Mucosa of descending colon (tissue), 1 donor: ENCODE measurements around a stretch of chr9.

DNA sequence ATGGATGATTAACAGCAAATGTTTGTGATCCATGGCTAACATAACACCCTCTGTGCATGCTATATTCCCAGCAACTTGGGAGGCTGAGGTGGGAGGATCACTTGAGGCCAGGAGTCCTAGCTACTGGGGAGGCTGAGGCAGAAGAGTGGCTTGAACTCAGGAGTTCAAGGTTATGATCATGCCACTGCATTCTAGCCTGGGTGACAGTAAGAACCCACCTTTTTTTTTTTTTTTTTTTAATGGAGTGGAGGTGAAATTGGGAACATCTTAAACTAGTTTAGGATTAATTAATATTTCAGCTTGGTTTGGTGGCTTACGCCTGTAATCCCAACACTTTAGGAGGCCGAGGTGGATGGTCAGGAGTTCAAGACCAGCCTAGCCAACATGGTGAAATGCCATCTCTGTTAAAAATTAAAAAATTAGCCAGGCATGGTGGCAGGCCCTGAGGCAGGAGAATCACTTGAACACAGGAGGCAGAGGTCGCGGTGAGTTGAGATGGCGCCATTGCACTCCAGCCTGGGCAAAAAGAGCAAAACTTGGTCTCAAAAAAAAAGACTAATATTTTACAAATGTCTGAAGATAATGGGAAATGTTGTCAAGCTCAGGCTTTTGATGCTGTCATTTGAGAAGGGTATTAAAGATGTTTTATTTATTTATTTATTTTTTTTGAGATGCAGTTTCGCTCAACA, 9.9 kb downstream of the DNAJA1 start:
- PRO-cap, result no peak

- PRO-cap, result no peak
Measured at GRCh38 chr9:33071587-33071968, 4.9 kb downstream of the SMU1 start.

DNA sequence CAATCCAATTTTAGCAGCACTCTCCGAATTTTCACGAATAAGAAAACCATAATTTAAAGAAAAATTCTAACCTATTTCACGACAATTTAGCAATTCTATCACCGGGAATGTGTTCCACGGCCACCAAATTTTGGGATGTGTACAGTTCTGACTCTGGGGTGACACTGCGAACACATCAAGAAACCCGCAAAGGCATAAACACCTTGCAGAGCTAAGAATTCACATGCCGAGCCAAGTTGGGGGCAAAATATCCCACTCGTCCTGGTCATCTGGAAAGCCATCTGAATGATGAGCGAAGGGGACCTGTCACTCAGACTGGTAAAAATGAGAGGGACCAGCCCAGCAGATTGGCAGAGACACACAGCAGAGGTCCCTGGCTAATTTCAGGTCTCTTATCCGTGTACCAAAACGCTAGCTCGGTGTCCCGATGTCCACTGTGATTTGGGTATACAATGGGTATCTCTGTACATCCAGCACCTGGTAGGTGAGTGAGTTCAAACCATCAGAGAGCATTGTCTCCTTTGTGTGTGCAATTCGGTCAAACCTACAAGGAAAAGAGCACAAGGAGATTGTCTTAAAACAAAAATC, 36.7 kb upstream of the SMU1 start:
- PRO-cap, result no peak

DNA sequence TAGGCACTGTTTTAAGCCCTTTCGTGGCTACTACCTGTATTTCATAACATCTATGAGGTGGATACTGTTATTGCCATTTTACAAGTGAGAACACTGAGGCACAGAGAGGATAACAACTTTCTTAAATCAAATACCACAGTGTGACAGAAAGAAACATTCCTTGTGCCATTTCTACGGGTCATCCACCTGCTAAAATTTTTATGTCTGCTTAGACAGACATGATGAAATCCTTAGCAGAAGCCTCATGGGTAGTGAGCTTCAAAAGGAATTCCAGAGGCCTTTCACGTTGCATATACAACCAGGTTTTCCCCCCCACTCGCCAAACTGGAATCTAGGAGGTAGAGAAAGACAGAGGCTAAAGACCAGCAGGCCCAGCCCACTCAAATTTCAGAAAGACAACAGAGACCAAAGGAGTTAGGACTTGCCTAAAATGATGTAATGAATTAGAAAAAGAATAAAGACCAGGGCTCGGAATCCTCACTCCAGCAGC, 9.3 kb downstream of the B4GALT1 start:
- PRO-cap, result no peak

GRCh38 chr9:33160888-33162167, 5.8 kb downstream of the B4GALT1 start:
- PRO-cap, result bidirectional peak, plus-strand start at chr9:33161273, minus-strand start at chr9:33161143

DNA sequence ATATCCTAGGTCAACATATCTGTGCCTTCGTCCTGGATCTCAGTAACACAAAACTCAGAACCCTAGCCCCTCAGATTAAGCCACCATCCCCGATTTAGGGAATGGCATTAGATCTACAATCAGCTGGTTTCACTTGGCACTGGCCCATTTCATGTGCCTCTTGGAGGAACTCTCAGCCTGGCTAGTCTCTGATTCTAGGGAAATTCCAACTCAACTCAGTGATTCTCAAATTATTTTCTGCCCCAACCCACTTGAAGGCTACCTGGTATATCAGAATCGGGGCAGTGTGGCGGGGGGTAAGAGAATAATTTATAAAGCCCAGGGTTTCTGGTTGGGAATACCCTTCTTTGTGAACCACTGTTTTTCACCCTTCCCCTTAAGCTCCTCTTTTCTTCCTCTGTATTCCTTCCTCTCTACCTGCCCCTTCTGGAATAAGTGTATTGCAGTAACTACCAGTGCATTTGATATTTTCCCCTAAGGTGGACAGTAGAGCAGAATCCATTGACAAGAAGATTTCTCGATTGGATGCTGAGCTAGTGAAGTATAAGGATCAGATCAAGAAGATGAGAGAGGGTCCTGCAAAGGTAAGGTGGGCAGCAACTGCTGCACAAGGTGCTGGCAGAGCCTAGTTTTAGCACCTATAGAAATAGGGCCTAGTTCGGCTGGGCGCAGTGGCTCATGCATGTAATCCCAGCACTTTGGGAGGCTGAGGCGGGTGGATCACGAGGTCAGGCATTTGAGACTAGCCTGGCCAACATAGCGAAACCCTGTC, 868 bp downstream of the CHMP5 start:
- PRO-cap, result no peak

- PRO-cap, result no peak
Measured at GRCh38 chr9:33287171-33287542, 3.2 kb upstream of the NFX1 start.

DNA sequence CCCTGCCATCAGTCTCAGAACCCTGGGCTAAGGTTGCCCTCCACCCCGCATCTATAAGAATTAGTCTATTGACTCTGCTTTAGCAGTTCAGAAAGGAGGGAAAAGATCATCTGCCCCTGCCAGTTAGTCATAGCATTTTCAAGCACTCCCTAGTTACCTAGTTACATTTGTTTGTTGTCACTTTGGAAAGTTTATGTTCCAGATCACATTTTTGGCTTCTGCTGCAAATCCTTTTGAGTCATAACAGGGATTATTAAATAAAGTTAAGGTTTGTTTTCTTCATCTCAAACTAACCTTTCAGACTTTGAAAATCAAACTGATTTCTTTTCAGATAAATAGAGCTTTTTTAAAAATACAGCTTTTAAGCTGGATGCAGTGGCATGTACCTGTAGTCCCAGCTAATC, 52.0 kb downstream of the AQP7 start:
- PRO-cap, result no peak

- PRO-cap, result no peak
Measured at GRCh38 chr9:33375709-33376512, 26.5 kb downstream of the AQP7 start.

DNA sequence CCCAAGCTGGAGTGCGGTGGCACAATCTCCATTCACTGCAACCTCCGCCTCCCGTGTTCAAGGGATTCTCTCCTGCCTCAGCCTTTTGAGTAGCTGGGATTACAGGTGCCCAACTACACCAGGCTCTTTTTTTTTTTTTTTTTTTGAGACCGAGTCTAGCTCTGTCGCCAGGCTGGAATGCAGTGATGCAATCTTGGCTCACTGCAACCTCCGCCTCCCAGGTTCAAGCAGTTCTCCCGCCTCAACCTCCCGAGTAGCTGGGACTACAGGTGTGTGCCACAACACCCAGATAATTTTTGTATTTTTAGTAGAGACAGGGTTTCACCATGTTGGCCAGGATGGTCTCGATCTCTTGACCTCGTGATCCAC, 20.0 kb downstream of the AQP7 start:
- PRO-cap, result no peak

DNA sequence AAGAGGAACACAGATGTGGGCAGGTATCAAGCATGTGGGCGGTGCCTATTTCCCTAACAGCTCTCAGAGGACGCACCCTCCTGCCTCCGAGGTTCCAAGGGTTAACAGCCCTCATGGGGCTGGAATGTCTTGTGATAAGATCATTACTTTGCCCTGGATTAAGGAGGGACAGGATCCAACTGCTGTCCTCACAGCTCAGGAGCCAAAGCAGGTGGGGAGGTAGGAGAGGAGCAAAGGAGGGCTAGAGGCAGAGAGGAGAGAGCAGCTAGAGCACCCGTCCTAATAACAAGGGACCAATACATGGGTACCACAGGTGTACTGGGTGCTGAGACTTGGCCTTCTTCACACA, 9.9 kb downstream of the AQP7 start:
- PRO-cap, result no peak

DNA sequence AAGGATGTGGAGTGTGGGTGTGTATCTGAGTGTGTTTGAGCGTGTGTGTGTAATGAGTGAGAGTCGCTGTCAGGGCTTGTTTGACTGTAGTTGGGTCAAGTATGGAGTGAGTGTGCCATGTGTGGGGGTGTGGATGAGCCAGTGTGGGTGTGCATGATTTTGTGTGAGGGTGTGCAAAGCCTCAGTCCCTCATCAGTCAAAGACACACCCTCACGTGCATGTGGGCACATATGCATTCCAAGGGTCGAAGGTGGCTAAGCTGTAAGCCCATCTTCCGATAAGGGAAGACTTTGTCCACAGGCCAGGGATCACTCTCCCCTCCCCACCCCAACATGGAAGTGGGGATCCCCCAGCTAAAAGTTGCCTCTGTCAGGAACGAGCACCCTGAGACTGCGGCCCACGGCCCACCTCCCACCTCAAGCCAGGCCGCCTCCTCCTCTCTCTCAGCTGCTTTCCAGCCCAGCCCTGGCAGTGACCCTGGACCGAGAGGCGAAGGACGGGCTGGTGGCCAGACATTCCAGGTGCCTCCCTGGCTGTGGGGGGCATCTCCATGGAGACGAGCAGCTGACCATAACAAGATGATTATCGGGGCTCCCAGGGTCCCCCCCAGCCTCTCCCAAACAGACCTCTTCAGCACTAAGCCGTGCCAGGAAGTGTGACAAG, 12.8 kb downstream of the AQP3 start:
- PRO-cap, result no peak

DNA sequence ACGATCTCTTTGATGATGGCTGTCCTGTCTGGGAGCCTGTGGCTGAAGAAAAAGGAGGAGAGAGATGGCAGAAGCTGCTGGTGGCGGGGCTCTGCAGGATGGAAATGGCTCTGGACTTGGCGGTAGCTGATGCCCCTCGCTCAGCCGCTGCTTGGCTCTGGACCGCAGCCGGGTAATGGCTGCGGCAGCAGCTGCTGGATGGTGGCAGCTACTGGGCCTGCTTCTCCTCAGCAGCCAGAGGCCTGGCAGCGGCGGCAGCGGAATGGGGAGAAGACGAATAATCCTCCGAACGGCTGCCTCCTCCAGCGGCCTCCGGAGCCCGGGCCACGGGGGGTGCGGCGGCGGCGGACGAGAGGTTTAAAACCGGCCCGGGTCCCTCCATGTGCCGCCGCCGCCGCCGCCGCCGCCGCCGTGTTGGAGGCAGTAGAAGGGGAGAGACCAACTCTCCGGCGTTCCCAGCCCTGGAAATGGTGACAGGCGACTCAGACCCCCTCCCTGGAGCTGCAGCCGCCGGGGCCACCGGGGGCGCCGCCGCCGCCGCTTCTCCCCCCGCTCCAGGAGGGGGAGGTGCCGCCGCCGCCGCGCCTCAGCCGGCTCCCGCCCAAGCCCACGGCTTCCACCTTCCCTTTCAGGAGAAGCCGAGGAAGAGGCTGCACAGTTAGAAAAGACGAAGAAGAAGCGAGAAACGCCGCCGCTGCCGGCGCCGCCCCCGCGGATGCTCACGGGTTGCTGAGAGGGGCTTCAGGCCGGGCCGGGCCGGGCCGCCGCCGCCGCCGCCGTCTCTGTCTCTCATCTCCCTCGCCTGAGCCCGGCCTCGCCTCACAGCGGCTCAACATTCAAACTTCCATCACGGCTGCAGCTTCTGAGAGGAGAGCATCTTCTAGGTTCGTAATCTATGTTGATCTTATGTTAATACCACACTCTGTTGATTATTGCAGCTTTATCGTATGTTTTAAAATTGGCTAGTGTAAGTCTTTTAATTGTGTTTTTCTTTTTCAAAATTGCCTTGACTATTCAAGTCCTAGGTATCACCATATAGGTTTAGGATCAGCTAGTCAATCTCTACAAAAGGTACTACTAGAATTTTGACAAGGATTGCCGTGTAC, 118.4 kb upstream of the PRSS3 start:
- PRO-cap, result unidirectional peak, minus-strand start at position 804 of the sequence

DNA sequence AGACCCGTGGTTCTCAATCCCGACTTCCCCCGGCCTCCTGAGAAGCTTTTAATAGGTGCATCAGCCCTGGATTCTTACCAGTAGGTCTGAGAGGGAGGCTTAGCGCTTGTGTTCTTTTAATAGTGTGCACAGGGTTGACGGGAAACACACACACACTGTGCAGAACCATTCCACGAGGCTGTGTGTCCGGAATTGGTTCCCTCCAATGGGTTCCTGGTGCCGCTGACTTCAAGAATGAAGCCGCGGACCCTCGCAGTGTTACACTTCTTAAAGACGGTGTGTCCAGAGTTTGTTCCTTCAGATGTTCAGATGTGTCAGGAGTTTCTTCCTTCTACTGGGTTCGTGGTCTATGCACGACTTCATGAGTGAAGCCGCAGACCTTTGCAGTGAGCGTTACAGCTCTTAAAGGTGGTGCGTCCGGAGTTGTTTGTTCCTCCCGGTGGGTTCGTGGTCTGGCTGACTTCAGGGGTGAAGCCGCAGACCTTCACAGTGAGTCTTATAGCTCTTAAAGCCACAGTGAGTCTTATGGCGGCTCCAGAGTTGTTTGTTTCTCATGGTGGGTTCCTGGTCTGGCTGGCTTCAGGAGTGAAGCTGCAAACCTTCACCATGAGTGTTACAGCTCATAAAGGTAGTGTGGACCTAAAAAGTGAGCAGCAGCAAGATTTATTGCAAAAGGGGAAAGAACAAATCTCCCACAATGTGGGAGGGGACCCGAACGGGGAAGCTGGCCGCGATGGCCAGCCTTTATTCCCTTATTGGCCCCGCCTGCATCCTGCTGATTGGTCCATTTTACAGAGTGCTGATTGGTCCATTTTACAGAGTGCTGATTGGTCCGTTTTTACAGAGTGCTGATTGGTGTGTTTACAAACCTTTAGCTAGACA, 46.4 kb upstream of the PRSS3 start:
- PRO-cap, result unidirectional peak, minus-strand start at position 717 of the sequence

- PRO-cap, result no peak
Measured at GRCh38 chr9:34016949-34017440, 31.7 kb downstream of the UBAP2 start.

GRCh38 chr9:34049829-34050466, 1.3 kb upstream of the UBAP2 start:
- PRO-cap, result no peak

DNA sequence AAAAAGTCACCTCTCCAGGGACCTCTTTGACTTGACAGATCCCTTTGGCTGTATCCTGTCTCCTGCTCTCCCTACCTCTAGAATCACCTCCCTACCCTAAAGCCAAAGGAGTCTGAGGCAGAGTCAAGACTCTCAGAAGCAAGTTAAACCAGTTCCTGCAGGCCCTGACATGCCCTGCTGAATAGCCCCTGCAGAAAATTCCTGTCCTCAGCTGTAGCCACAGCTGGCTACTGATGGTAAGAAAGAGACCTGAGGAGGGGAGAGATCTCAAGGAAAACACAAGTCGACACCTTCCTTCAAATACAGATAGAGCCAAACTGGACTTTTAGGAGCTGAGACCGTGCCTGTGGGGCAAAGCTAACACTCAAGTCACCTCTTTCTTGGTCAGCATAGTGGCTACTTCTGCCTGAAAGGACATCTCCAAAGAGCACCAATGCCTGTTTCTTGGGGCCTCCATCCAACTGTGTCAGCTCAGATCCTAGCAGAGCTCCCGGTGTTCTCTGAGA, 23.8 kb upstream of the UBAP2 start:
- PRO-cap, result no peak

GRCh38 chr9:34188892-34189344, 10.1 kb downstream of the UBAP1 start:
- PRO-cap, result no peak

- PRO-cap, result no peak
Measured at GRCh38 chr9:34256880-34257592, 72.0 kb downstream of the KIF24 start.

- PRO-cap, result no peak
Measured at GRCh38 chr9:34290949-34291378, 38.1 kb downstream of the KIF24 start.